Ileum (tissue), 1 donor: ENCODE data around the gene ANKRD60.

DNA sequence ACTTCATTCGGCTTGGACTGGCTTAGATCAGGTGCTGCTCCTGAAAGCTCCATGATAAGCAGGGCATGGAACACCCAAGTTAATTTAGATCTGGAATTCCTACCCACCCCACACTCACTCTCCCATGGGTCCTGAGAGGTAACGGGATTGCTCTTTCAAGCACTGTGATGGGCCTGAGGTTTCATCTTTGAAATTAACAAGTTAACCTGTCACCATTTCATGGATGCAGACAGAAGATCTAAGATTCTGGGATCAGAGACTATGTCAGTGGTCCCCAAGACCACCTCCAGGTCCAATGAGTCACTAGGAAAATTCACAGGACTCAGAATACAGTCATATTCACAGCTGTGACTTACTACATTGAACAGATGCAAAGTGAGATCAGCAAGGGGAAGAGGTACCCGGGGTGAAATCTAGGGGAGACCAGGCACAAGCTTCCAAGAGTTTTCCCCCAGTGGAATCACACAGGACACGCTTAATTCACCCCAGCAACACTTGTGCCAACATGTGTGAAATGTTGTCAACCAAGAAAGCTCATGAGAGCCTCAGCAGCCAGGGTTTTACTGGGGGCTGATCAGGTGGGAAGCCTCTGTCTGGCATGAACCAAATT is 7.1 kb upstream of the RTF2 start:
- PRO-cap, result no peak

- PRO-cap, result no peak
Observed at GRCh38 chr20:57157434-57157803, 109.0 kb downstream of the BMP7 start.

- PRO-cap, result no peak
Observed at GRCh38 chr20:57163524-57164003, 102.9 kb downstream of the BMP7 start.

- PRO-cap, result no peak
Observed at GRCh38 chr20:57265494-57265854, 967 bp downstream of the BMP7 start.

- PRO-cap, result no peak
Observed at GRCh38 chr20:57265855-57266551, 438 bp downstream of the BMP7 start.

DNA sequence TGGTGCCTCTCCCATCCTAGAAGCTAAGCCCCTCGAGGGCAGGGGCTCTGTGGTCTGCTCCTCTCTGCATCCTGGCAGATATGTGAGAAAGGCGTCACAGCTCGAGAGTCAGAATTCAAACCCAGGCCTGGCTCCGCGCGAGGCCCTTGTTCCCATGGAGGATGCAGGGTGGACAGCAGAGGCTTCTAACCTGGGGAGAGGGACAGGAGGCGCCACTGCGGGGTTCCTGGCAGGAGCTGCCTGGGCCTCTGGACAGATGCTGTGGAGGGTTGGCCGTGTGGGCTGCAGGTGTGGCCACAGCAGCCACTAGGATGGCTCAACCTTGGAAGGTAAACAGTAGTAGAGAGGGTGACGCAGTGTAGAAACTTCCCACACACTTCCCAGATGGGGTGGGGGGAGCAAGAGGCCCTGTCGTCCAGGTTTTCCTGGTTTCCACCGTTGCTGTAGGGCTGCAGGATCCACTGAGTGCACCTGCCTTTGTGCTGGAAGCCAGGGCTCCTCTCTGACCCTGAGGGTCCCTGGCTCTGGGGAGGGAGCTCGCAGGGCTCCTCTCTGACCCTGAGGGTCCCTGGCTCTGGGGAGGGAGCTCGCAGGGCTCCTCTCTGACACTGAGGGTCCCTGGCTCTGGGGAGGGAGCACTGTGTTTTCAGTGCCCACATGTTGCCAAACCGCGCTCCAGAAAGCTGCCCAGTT is 14.2 kb downstream of the RBM38 start:
- PRO-cap, result no peak

DNA sequence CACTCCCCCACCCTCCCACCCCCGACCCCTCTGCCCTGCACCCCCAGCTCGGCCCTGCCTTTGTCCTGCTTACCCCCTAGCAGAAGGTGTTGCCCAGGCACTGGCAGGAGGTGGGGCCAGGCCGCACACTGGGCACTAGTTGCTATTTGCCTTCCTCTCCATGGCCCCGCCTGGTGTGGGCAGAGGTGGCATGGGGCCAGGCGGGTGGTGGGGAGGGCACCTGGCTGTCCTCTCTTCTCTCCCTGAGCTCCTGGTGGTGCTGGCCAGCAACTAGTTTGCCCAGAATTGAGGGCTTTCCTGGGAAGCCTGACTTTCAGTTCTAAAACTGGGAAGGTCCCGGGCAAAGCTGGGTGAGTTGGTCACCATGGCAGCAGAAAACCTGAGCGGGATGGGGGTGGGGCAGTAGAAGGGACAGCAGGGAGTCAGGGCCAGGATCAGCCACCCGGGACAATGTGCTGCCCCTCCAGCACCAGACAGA is 48.2 kb downstream of the RBM38 start:
- PRO-cap, result no peak

- PRO-cap, result no peak
Observed at GRCh38 chr20:57473069-57473692, 51.8 kb downstream of the CTCFL start.

DNA sequence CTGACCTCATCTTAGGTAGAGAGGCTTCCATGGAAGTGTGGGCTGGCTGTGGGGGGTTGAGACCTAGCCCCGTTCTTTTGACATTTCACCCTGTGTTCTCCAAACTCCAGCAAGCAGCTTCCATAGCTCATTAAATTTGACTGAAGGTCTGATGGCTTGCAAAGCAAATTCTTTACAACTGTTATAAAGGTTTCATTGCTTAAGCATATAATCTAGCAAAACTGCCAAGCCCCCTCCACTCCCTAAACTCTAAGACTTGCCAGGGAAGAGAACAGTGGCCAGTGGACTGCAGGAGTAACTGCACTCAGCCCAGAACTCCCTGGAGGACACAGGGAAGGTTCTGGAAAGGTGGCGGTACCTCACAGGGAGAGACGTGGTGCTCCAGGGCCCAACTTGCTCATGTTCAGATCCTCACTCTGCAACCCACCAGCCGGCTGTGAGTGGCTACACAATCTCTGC is 978 bp upstream of the PCK1 start:
- PRO-cap, result no peak

- PRO-cap, result no peak
Observed at GRCh38 chr20:57567921-57569273, 7.5 kb downstream of the PCK1 start.

DNA sequence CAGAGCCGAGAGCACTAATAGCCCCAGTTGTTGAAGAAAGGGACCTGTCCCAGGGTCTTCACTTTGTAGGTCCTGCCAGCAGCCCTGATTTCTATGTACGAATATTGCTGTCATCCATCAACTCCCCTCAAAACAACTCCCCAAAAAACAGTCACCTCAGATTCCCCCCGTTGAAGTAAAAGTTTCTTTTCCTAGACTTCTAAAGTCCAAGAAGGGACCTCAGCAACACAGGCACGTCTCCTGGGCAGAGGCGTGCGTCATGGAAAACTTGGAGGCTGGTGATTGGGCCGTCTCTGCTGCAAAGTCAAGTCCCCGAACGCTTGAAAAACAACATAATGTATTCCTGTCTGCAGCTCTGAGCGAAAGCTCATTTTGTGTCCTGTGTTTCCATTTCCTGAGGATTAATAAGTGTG is 21.4 kb downstream of the PCK1 start:
- PRO-cap, result no peak

DNA sequence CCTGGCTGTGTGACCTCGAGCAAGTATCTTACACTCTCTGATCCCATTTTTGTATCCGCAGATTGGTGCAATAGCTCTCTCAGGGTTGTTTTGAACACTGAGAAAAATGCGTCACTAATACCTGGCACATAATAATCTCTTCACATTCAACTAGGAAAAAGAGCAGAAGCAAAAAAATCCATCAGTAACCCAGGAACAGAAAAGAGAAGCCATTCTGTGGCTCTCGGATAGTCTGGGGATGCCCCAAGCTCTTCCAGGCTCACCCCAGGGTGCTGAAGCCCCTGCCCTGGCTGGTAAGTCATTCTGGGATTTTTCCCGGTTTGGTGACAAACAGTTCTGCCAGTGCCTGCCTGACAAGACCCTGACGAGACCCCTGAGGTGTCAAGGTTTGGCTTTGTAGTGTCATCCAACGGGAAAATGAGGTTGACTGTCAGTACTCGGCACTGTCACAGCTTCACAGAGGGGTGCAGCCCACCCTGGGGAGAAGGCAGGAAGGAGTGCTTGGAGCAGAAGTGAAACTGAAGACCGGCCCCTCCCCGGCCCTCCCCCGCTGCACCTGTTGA is 7.0 kb downstream of the PMEPA1 start:
- PRO-cap, result no peak

- PRO-cap, result no peak
Observed at GRCh38 chr20:57718388-57719131, 8.7 kb upstream of the PMEPA1 start.

- PRO-cap, result no peak
Observed at GRCh38 chr20:58014529-58015113, 136.1 kb upstream of the C20orf85 start.

DNA sequence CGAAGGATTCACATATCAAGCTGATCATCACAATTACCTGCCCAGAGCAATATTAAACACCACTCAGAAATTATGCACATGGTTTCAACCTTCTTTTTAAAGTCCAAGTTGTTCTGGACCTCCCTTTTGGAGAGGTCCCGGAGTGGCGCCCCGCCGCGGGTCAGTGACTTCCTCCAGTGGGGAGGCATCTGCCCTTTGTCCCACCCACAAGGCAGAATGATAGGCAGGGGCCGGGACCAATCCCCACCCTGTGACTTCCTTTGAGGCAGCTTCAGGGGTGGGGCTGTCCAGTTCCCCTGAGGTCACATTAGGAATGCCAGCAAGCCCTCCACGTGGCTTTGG is 129.3 kb upstream of the C20orf85 start:
- PRO-cap, result no peak

DNA sequence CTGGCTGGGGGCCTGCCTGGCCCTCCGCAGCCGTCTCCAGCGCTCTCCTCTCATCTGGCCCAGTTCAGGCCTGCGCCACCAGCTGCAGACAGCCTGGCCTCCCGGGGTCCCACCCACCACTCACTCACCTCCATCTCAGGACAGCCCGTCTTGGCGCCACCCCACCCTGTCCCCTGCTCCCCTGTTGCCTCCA is 21.0 kb upstream of the C20orf85 start:
- PRO-cap, result no peak

DNA sequence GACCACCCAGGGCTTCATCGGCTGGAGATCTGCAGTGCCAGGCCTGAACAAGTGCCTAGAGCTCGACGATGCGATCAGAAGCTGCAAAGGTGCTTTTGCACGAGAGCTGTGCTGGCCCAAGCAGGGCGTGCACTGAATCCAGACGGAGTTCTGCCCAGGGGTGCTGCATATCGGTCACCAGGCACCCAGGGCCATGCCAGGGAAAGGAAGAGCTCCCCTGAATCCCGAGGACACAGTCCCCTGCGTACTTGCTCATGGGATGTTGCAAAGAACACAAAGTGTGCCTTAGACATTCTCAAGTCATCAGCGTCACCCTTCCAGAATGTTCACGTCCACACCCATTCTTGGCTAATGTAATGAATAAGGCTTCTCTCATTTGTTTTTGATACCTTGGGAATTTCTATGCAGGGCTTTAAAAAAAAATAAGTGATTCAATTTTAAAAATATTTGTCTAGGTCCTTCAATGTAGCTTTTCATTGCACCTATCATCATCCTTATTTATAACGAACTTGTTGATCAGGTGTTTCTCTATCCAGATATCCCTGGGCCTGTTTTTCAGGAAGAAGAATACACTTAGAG is 10.1 kb downstream of the C20orf85 start:
- PRO-cap, result no peak

- PRO-cap, result no peak
Observed at GRCh38 chr20:58182747-58183235, 32.1 kb downstream of the C20orf85 start.

DNA sequence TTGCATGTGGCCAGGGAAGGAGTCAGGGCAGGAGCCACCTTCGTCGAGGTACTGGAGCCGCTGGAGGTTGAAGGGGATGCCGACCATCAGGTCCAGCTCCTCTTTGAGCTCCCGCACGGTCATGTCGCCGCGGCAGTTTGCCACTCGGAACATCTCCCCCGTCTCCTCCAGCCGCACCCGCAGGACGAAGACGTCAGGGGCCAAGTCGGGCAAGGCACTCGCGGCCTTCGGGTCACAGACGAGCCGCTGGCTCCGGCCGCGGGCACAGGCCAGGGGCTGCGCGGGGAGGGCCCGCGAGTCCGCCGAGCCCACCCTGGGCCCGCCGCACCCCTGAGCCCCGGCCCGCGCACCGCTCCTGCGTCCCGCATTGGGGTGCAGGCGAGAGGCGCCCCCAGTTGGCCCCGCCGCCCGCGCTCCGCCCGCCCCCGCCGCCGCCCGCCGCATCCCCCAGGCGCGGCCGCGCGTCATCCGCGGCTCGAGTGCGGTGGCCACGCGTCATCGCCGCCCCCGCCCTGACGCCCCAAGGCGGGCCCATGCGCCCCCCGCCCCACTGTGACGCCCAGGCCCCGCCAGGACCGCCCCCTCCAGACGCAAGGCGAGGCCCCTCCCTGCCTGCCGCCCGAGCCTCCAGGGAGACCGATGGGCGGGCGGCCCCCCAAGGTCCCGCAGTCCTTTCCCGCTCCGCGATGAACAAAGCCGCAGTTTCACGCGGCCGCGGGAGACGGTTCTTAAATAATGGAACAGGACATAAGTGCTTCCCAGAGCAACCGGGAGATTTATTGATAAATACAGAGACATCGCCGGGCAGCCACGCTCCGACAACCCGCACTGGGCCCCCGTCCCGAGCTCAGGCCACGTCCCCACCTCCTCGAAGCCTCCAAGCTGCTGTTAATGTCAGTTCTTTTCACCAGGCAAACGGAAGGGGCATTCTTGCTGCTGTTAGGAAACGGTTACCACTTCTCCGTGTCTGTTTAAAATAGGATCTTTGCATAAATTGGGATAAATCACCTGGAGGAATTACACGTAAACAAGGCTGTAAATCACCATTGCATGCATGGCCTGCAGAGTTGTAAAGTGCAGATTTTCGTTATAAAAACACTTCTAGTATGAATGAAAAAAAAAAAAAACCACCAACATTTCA is at the start of gene ANKRD60:
ANKRD60 (minus strand) TSS at position 468 of the 1,141 bp plus-strand sequence.
- PRO-cap, result no peak

DNA sequence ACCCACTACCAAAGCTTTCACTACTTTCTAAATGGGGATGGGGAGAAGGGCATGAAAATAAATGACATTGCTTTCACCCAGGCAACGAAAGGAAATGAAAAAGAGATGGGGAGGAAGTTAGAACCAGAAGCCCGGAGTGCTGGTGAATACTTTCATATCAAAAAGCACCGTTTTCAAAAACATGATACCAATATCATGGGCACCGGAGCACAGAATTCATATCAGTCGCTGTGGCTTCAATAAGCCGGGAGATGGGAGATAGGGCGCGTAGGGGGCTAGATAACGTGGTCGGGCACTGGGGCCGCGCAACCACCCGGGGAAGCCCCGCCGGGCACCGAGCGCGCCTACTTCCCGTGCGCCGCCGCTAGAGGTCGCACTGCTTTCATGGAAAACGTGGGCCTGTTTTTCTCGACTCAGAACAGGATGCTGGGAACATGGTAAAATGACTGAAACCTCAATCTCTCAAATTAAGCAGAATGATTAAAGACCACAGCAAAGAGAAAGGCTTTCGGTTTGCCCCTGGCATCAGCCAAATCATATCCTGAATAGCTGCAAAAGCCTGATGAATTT is 8.5 kb upstream of the ANKRD60 start:
- PRO-cap, result no peak